OVCAR3 (cell line): ENCODE data around the gene SMARCA5.

DNA sequence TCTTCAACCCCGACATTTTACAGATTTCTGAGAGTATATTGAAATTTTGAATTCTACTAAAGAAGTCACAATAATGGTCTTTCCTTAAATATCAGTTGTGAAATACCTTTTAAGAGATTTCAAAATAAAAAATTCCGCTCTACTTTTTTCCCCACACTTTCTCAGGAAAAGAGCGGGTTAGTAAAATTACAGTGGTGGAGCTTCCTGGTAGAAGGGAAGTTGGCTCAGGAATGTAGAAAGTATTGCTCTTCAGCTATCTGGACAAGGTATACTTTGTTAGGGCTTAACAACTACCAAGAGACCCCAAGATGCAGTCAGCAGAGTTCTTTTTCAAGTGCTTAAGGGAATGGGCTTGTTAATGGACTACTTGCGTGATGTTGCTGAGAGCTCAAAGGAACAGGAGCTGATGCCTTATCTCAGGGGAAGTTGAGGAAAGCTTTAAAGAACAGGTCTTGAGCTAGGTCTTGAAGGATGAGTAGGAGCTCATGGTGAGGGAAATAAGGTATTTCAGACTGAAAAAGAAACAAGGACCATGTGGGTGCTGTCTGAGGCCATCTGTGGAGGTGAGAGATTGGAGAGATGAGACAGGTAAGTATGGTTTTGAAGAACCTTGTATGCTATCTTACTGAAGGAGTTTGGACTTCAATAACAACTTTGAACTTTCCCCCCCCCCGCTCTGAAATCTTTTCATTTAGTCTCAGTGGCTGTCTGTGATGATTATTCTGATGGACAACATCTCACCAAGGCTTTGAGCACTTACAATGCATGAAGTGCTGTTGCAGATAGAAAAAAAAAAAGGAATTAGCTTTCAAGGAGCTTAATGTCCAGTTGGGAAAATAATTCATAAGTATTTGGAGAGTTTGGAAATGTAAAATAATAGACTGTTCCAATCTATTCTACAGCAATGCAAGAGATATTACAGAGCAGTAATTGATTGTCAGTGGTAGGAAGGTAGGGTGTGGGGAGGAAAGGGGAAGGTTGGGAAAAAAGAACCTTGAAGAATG, 72.3 kb downstream of the GAB1 start:
- RRBS = no CpG with 5 or more reads among the region's 5 CpGs

DNA sequence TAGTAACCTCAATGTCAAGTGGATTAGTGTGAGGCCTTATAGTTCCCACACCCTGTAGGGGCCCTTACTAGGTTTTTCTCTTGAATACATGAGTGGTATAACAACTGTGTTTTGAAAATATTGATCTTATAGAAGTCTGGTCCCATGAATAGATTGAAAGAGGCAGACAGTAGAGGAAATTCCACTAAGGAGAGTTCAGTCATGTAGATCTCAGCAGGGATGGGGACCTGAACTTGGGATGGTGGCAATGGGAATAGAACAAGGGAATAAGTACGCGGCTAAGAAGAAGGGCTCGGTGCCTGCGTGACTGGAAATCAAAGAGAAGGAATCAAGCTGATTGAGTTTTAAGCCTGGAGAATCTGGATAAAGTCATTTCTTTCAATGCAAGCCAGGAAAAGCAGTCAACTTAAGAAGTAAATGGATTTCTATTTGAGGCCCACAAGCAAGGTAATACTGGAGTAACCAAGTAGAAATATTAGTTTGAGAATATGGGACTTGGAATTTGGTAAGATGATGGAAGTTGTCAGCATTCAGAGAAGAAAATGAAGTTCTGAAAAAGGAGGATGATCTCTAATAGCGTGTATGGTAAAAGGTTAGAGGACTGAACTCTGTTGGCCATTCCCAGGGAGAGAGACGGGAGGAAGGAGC, 77.1 kb upstream of the SMARCA5 start:
- RRBS = no CpG with 5 or more reads among the region's 6 CpGs

- RRBS = 7% methylated on average over 17 of the region's 89 CpGs
Measured at GRCh38 chr4:143513406-143514359, at the start of gene SMARCA5. SMARCA5 (plus strand) TSS chr4:143513702.

GRCh38 chr4:143828936-143829554, 76.3 kb downstream of the GYPE start:
- RRBS = 96% methylated on average over 1 of the region's 7 CpGs

- RRBS = no CpG with 5 or more reads among the region's 4 CpGs
Measured at GRCh38 chr4:143912407-143912937, 7.1 kb upstream of the GYPE start.

GRCh38 chr4:145057352-145058104, 40.5 kb downstream of the ANAPC10 start:
- RRBS = no CpG with 5 or more reads among the region's 3 CpGs

- RRBS = no CpG with 5 or more reads among the region's 1 CpG
Measured at GRCh38 chr4:145420510-145421001, 61.1 kb upstream of the SMAD1 start.

DNA sequence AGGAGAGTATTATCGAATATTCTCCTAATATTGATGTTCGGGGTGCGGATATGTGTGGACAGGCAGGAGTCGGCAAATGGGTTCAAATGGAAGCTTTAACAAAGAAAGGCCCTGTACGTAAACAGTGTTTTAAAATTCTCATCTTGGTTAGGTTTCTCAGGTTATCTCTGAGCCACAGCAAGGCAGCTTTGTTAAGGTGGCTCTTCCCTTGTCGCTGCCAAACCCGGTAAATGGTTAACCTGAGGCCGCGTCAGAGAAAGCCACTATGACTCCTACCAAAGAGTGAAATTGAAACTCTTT, 302 bp downstream of the MMAA start:
- RRBS = no CpG with 5 or more reads among the region's 9 CpGs

DNA sequence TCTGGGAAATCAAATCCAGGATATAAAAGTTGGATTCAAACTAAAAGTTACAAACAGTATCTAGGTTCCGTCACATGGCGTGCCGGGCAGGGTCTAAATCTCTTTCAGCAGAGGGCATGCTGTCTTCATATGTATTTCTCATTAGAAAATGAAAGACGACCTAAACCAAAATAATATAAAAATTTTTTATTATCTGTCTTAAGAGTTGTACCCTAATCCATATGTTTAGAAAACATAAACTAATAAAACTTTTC, 579 bp downstream of the MMAA start:
- RRBS = no CpG with 5 or more reads among the region's 4 CpGs

GRCh38 chr4:145650332-145650908, 29.5 kb upstream of the C4orf51 start:
- RRBS = no CpG with 5 or more reads among the region's 12 CpGs

DNA sequence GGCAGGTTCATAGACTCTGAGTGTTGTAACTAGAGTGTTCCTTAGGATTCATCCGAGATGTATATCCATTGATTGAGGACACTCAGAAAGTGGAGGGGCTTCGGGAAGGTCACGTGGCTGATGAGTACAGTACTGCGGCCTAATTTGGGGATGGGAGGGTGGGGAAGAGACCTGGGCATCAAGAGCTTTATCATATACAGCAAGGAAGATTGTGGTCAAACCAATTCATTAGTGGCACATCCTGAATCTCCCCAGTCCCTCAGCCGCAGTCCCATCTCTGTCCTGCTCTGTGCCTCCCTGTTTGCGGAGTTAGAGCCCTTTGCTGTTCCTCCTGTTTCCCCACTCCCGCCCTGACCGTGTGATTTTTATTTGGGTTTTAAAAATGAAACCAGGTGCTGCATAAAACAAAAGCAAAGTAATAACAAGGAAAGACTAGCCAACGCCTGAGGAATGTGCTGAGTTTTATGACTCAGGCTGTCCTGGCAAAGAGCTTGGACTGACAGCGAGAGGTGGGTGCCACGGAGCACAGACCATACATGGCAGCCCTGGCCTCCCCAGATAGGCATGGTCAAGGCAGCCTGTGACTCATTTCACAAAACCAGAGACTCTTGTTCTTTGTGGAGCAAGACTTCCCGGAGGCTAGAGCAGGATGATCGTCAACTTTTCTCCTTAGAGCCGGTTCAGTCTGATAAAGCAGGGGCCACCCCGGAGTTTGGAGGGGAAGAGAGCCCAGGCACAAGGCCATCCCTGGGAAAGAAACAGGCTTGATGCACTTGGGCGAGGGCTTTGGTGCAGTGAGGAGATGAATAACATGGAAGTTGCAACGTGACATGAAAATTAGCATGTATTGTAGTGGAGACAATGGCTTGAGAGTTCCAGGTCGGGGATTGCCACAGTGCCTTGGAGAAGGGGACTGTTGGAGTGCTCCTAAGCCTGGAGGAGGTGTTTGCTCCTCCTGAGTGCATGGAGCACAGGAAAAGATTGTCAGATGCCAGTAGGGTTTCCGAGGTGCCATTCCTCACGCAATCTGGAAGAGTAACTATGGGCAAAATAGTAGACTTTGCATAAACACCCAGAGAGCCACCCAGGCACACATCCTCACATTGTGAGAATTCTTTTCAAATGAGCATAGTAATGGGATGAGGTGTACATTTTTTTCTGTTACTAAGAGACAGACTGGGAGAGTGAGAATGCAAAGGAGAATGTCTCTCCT, 54.7 kb downstream of the C4orf51 start:
- RRBS = 3% methylated on average over 2 of the region's 20 CpGs

- RRBS = no CpG with 5 or more reads among the region's 5 CpGs
Measured at GRCh38 chr4:145805487-145806158, 125.7 kb downstream of the C4orf51 start.

GRCh38 chr4:145929783-145930149, 8.9 kb downstream of the ZNF827 start:
- RRBS = no CpG with 5 or more reads among the region's 2 CpGs

GRCh38 chr4:146058908-146059530, 116.5 kb upstream of the LSM6 start:
- RRBS = no CpG with 5 or more reads among the region's 2 CpGs

DNA sequence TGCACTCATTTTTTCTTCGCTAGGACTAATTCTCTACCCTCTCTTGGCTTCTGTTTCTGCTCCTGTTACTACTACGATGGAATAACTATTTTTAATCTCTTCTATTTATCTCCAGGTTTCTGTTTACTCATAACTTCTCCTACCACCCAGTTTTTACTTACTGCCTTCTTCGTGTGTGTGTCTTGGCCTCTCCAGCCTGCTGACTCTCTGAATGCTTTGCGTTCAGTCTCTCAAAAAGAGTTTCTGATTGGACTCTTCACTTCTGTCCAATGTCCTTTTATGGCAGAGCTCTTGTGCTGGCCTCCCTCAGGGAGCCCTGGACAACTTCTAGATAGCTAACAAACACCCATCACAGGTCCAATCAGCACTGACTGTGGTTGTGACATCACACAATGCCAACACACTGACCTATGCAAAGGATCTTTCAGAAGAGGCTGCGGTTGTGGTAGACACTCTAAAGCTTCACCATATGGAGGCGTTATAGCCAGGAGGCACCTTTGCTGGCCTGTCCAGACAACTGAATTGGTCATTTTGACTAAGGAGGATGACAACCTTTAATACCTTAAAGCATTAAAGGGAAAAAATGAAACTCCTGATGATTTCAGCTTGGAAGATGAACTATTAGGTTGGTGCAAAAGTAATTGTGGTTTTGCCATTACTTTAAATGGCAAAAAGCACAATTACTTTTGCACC, 53.8 kb upstream of the LSM6 start:
- RRBS = no CpG with 5 or more reads among the region's 6 CpGs

DNA sequence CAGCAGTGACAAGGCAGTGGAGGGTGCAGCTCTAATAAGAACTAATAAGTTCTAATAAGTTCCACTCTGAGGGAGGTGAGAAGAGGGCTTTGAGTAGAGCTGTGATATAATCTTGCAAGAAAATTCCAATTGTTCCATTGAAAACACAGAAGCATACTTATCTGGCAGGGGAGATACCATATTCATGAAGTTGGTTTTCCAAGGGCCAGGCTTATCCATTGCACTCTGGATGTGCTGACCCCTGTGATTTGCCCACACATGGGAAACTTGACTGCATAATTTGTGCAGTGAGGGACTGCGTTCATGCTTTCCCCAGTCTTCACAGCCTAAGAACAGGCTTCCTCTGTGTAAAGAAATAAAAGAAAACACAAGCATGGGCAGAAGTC, 58.1 kb upstream of the SLC10A7 start:
- RRBS = no CpG with 5 or more reads among the region's 1 CpG

GRCh38 chr4:147158034-147158824, 212.6 kb upstream of the TTC29 start:
- RRBS = no CpG with 5 or more reads among the region's 28 CpGs

DNA sequence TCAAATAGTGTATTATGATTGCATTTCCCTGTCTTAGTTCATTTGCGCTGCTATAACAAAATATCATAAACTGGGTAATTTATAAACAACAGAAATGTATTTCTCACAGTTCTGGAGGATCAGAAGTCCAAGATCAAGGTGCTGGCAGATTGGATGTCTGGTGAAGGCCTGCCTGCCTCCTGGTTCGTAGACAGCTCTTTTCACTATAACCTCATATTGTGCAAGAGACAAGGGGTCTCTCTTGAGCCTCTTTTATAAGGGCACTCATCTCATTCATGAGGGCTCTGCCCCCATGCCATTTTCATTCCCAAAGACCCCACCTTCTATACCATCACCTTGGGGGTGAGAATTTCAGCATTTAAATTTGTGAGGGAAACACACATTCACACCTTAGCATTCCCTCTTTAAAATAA, 129.3 kb upstream of the EDNRA start:
- RRBS = no CpG with 5 or more reads among the region's 2 CpGs

DNA sequence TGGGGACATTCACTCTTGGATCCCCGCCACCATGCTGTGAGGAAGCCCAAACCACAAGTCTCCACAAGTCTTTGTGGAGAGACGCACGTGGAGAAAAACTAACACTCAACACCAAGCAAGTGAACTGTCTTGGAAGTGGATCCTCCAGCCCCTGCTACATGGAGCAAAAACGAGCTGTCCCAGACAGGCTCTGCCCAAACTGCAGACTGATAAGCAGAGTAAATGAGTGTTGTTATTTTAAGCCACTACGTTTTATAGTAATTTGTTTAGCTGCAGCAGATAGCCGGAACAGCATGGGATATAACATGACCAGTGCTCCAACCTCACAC, 982 bp upstream of the EDNRA start:
- RRBS = no CpG with 5 or more reads among the region's 6 CpGs

GRCh38 chr4:147753866-147754425, 22.1 kb downstream of the ARHGAP10 start:
- RRBS = no CpG with 5 or more reads among the region's 5 CpGs